Temporal lobe (tissue), 2 donors: ENCODE measurements around a stretch of chr5.

- RAMPAGE, long total RNA: no peak
Observed at GRCh38 chr5:14145024-14145696, 2.0 kb downstream of the TRIO start.

DNA sequence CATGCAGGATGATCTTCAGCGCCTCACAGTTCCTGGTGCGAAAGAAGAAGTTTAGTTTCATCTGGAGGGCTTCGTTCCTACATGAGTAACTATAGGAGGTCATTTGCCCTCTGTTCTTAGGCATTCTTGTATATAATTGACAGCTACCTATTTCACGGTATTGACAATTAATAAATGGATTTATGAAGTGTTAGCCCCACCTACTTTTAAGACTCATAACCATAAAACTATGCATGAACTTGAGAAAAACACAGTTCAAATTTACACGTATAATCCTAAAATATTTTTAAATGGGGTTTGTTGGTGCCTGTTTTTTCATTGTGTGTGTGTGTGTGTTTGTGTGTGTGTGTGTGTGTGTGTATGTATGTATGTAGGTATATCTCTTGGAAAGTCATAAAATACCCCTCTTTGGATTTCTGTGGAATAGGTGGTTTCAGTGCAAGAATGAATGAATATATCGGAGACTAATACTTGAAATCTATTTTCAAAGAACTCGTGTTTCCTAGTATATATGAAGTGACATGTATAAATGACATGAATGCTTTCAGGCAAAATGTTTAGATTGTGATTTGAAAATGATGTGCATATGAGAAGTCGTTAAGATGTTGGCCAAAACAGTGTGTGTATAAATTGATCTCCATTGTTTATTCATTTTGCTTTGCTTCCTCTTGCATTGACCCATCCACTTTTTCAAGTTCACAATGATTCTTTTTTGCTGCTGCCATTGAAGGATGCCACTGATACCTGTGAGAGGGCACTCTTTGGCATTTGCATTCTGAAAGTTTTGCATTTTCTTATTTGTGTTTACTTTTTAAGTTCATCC, 8.1 kb downstream of the TRIO start:
- RAMPAGE, long total RNA: no peak

- RAMPAGE, long total RNA: no peak
Observed at GRCh38 chr5:14154969-14155505, 11.9 kb downstream of the TRIO start.

GRCh38 chr5:14156396-14157496, 13.6 kb downstream of the TRIO start:
- RAMPAGE, long total RNA: no peak

- RAMPAGE, long total RNA: no peak
Observed at GRCh38 chr5:14168385-14169562, 25.6 kb downstream of the TRIO start.

DNA sequence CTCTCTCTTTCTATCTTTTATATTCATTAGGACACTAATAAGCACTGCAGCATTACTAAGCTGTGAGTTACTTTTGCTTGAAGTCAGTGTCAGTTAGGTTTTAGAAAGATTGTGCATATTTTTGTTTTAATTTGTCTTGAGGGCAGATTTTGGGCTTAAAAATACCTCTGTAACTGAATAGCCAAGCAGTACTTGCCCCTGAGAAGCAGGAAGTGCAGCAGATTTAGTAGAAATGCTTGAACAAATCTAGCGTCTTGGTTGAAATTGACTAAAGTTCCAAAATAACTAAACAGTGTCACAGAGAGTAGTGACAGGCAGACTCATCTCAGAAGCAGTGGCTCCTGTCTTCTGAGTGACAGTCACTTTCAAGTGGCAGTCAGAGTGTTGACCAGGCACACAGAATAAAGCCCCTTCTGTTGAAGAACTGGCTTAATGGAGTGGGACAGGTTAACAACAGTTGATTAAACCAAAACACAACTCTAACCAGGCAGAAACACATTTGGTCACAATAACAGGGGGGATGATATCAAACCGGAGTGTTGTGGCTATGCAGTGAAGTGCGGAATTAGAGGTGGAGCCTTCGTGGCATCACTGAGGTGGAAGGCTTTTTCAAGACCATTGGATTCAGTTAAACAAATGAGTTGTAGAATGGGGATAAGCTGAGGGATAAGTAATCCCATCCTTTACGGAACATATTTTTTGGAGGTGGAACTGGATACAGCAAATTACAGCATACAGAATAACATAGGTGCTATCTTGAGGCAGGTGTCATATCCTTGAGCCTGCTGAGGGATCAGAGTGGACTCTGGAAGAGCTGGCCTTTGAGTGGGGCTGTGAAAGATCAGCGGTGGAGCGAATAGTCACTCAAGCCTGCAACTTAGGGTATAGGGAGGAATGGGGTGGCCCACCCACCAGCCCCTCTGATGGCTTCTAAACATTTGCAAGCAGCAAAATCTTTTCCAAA, 29.2 kb downstream of the TRIO start:
- RAMPAGE, long total RNA: no peak

DNA sequence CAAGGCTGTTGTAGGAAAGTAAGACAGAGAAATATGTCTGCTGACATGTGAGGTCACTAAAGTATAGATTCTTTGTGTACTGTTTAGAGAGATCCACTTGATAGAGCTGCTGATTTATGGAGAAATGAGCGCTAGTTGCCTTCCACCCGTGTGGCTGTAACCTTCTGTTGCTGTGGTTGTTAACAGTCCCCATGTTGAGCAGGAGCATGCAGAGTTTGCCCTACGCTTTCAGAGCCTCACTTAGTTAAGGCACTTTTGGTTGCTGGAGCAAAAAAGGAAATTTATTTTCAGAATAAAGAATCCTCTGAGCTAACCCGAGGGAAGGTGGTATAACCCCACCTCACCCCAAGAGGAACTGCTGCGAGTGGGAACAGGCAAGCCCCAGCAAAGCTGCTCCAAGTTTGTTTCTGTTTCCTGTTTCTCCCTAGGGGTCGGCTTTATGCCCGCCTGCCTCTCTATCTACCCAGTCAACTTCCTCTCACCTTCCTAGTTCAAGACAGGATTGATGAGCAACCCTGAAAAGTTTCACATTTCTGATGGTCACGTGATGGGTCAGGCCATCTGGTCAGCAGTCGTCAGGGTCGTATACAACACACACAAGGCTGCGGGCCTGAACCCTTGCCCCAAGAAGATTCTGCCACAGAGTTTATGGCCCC, 31.0 kb downstream of the TRIO start:
- RAMPAGE, long total RNA: no peak

GRCh38 chr5:14183638-14183926, 40.4 kb downstream of the TRIO start:
- RAMPAGE, long total RNA: no peak

GRCh38 chr5:14189963-14190724, 47.0 kb downstream of the TRIO start:
- RAMPAGE, long total RNA: no peak

GRCh38 chr5:14199745-14200257, 56.7 kb downstream of the TRIO start:
- RAMPAGE, long total RNA: no peak

DNA sequence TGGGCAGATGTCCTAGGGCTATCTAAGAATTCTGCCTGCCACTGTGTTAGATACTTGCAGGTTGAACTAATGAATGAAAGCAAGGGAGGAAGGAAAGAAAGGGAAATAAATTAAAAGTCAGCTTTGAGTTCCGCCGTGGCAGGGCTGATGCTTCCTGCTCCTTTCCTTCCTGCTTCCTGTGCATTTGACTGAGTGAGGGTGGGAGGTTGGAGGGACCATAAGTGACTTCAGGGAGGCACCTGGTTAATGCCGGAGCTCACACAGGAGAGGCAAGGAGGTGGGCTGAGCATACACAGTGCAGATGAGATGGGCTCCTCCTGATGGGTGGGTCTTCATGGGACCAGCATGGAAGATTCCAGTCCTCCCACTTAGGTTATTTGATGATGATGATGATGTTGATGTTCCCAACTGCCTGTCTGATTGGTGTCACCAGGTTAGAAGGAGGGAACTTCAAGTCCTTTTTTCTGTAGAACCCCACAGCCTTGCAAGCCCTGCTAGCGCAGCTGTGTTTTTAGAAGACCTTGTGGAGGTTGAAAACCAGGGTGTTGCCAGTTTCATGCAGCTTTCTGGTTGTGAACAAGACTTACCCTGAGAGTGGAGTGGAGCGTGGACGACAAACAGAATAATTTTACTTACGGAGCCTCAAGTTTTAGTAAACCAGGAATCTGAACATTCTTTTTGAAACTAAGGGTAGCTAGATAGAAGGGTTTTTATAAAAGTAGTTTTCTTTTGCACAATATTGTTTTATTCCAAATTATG, 82.9 kb downstream of the TRIO start:
- RAMPAGE, long total RNA: no peak

DNA sequence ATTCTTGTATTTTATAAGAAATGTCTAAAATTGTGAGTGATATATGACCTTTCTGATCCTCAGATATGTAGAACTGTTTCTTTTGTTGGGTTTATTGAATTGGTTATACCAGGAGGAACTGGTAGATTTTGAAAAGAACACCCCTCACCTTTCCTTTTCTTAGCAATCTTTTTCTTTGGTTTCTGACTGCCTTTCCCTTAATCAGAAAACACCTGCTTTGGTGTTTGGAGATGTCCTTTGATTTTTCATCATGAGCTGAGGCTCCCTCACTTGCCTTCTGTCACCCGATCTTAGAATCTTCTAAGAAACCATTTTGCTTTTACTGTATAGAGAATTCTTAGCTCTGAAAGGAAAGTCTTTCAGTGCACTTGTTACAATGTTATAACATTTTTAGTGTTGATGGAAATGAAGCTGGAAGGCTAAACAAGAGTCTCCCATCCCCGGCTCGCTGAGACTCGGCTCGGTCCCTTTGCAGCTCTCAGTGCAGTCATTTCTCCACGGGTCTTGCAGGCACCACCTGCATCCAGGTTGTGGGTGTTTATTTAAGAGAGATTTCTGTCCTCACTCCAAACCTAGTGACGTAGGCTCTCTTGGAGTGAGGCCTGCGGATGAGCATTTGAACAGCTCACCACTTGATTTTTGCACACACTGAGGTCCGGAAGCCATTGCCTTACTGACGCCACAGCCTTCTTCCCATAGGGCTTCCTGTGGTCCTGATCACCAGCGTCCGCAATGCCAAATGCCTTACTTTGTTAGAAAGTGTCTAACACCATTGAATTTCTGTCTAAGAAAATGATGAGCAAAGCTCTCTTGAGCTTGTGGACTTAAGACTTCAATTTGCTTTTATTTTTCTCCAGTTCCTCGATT, 197.8 kb upstream of the OTULINL start:
- RAMPAGE, long total RNA: no peak

GRCh38 chr5:14471237-14471697, 110.3 kb upstream of the OTULINL start:
- RAMPAGE, long total RNA: no peak

DNA sequence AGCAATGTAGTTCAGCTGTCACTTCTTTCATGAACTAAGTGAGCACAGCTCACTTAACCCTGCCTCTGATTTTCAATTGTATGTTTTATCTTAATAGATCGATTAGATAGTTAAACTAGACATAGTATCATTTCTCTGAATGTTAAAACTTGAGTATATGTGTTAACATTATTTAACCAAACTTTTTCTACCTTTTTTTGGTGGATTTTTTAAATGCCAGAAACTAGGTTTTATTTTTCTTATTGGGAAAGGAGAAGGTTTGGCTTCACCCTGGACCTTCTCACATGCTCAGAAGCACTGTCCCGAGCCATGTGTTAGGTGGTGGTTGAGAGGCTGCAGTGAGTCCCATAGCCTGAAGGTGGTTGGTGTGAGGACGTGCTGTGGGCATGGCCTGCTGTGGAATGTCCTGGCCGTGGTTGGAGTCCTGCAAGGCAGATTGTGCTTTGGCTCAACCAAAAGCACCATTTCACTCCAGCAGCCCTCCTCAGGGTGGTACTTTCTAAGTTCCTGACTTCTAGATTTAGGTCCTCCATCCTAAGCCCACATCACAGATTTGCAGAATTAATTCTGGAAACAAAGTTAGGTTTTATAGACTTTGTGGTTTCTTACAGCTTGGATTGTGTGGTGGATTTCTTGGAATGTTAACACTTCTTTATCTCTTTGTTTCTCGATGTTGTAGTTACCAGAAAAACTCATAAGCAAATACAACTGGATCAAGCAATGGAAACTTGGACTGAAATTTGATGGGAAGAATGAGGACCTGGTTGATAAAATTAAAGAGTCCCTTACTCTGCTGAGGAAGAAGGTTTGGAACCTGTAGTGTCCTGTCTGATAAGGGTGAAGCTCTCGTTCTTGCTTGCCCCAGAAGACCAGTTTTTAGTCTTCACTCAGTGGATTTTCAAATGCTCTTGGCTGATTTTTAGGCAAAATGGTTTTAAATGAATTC, 22.6 kb downstream of the OTULIN start:
- RAMPAGE, long total RNA: no peak

GRCh38 chr5:14713294-14713723, 48.8 kb downstream of the OTULIN start:
- RAMPAGE, long total RNA: no peak

DNA sequence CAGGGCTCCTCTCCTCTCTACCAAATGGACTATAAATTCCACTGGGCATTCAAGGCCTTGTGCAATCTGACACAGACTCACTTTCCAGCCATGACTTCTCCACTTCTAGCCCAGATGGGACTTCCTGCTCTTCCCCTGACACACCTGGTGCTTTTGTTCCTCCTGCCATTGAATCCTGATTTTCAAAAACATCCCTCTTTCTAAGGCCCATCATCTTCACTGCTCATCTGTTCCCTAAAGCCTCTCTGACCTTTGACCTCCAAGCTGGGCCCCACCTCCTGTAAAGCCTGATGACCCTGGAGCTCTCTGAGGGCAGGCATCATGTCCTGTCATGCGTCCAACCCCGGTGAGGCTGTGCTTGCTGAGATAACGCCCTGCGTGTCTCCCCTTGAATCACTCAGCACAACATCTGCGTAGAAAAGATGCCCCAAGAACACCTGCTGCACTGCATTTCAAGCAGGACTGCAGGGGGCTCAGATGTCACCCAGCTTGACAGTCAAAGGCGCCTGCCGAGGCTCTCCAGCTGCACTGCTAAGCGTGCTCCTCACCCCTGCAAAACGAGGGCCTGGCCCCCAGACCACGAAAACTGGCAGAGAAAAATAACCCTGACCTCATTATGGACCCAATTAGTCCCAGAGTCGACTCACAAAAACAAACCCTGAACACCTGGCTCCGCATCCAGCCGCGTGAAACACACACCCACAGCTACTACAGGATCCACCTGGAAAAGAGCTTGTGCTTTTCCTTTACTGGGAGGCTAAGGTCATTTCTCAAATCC, 78.0 kb downstream of the OTULIN start:
- RAMPAGE, long total RNA: no peak

DNA sequence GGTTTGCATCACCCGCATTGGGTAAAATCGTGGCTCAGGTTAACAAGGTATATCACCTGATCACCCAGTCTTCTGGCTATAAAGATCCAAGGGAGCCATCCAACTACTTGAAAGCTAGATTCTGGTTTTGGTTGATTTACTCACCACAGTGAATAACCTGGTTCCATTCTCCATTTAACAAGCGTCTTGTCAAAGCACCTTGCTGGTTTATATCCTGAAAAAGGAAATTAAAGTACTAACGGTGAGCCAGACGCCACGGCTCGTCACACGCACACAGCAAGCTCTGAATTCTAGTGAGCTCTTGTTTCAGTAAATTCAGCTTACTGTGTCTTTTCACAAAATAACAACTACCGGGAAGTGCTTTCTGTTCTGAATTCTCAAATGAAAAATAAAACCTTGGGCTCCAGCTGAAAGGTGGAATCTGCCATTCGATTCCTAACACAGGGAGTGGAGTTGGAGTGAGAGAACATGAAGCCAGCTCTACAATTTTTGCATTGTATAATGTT, 74.5 kb upstream of the FBXL7 start:
- RAMPAGE, long total RNA: no peak

- RAMPAGE, long total RNA: no peak
Observed at GRCh38 chr5:15712410-15712813, 212.4 kb downstream of the FBXL7 start.

DNA sequence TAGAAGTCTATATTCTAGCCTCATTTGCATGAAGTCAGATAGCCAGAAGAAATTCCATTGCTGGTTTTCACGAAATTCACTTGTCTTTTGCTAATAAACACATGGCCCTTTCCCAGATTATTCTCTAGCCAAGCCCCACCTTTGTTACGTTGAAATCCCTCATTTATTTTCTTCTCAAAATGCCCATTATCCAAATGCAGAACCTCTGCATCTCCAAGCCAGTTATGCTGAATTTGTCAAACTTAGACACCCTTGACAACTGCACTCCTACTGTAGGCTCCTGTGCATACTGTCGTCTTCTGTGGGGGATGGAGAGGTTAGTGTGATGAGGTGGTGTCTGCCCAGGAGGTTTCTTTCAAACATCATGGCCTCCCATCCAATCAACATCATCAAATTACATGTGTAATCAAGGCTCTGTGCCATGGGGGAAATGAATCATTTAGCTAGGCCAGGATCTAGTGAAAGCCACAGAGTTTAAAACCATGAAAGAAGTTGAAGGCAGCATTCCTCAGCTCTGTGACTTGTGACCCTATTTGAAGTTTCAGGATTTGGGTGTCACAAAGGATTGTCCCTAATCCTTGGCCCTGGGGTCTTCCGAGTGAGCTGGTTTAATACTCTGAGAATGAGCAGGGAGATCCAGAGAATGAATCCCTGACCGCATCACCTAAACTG, 240.7 kb downstream of the MARCHF11 start:
- RAMPAGE, long total RNA: no peak

GRCh38 chr5:16081372-16081867, 98.2 kb downstream of the MARCHF11 start:
- RAMPAGE, long total RNA: no peak